Colon Carcinoma Metastatic in the Lung (tissue), 2 donors: Measurements from ENCODE around the genes MRPS36, OCLN and SERF1B.

- PRO-cap, 2 experiments: no peak in any of the 2 experiments
These were observed 190.2 kb downstream of the CD180 start for GRCh38 chr5:67006203-67006944.

DNA sequence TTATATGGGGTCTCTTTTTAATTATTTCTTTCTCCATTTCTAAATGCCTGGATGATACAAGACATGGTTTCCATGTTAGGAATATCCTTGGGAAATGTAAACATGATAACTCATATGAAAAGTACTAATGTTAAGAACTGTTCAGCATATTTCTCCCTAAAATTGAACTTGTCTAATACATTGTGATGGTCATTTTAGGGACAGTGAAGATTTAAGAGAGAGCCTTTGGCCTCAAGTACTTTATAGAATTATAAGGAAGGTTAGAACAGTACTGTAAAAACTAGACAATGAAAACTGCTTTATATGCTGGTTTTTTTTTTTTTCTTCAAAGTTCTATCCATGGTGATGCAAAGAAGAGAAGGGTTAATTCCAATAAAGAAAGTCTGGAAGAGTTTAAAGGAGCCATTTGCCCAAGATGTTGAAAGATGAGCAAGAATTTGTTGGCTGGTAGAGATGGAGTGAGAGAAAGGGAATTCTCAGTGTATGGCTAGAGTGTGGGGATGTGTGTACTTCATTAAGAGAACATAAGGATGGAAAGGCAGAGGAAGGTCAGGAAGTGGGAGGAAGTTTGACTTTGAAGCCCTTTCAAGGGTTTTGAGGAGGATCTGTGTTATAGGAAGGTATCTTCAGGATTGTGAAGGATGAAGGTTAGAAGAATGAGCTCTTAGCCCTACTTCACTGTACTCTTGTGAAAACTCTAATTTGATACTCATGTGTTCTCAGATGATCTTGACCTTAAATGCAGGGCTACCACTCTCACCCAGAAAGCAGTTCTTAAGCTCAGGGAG, 141.7 kb downstream of the CD180 start:
- PRO-cap, 2 experiments: no peak in any of the 2 experiments

- PRO-cap, 2 experiments: peak in 1 of 2 experiments; most common minus-strand start chr5:67235001 (in 1)
These were observed 38.2 kb upstream of the CD180 start for GRCh38 chr5:67234585-67235394.

GRCh38 chr5:67257662-67257948, 61.0 kb upstream of the CD180 start:
- PRO-cap, 2 experiments: no peak in any of the 2 experiments

GRCh38 chr5:67548562-67549142, 352.1 kb upstream of the CD180 start:
- PRO-cap, 2 experiments: no peak in any of the 2 experiments

GRCh38 chr5:68135057-68135358, 80.5 kb upstream of the PIK3R1 start:
- PRO-cap, 2 experiments: no peak in any of the 2 experiments

- PRO-cap, 2 experiments: no peak in any of the 2 experiments
These were observed 50.4 kb downstream of the PIK3R1 start for GRCh38 chr5:68265808-68266445.

DNA sequence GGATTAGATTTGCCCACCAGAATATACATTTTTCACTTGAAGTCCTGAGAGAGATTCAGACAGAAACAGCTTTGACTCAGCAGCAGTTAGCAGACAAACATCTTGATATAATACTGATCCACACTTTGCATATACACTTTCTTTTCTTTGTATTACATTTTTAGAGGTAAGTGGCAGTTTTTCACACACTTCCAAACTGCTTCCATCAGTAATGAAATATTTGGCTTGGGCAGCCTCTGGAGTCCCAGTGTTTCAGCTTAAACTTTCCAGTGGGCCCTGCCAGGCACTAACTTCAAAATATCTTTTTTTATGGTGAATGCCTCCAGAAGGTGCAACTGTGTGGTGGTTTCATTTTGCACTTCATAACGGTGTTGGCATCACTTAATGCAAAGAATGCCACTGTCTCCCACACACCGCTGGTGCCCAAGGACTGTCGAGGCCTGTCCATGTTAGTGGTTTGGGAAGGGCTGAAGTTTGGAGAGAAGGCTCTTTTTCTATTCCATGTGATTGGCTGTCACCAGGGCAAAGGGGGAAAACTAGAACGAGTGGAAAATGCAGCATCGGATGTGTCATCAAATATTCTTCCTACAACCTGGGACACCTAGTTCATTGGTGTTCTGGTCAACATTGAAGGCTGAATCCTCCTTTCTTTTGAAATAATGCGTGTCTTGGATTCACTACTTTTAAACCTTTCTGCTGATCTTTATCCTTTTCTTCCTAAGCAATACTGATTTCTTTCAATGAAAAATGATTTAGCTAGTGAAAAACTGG, 53.1 kb downstream of the PIK3R1 start:
- PRO-cap, 2 experiments: no peak in any of the 2 experiments

DNA sequence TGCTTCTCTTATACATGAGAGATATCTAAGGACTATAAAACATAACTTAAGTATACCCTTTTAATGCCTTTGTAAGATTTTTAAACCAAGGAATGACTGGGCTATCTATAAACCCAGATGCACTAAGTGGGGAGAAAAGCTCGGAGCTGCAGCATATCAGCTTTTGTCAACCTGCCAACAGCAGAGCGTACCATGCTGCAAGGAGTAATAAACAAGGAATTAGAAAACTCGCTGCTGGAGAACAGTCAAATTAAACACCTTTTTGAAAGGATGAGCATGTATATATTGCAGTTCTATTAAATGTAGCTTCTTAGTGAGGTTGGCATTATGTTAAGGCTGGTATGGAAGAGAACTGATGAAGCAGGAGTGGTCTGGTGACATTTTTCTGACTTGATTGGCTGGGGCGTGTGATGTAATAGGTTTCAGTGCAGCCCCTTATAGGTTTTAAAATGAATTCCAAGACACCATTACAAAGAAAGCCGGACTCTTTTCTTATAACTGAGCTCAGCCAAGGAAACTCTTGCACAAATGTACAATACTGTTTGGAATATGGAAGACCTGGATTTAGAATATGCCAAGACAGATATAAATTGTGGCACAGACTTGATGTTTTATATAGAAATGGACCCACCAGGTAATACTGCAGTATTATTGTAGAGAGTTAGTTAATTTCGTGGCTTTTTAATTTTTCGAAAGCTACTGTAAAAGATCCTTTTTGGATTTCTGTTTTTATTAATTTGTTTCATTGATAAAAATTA, 74.8 kb downstream of the PIK3R1 start:
- PRO-cap, 2 experiments: no peak in any of the 2 experiments

DNA sequence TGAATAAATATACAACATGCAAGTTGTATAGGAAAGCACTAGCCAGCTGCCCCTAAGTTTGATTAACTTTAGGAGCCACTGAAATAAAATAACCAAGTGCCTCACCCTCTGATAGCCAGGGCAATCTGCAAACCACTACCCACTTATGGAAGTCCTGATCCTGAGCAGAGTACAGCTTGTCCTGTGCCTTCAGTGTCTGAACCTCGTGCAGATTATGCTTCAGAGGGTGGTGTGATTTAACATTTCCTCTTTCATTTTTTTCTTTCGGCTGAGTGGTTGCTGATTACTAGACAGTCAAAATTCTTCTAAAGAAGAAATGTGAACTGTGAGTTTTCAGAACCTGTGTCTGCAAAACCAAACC, 327.6 kb downstream of the PIK3R1 start:
- PRO-cap, 2 experiments: no peak in any of the 2 experiments

DNA sequence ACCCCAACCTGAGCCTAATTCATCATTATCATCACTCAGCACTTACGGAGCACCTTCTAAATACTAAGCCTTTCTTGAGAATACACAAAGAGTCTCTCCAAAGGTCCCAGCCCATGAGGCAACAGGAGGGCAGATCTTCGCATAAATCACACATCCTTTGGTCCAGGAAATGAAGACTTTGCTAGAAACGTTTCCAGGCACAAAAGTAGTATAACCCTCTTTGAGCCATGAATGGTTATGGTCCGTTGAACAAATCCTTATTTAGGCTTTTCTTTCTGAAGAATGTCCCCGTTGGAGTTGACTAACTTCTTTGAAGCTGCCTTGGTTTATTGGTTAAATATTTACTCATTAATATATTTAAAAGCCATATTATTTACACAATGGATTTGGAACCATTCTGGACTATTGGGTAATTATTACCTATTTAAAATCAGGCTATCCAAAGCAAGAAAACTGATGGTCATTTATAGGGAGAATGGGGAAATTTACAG, 347.7 kb upstream of the SLC30A5 start:
- PRO-cap, 2 experiments: no peak in any of the 2 experiments

- PRO-cap, 2 experiments: no peak in any of the 2 experiments
These were observed 347.0 kb upstream of the SLC30A5 start for GRCh38 chr5:68746601-68747438.

GRCh38 chr5:69167592-69168128, 710 bp downstream of the CCNB1 start:
- PRO-cap, 2 experiments: no peak in any of the 2 experiments

GRCh38 chr5:69217331-69218692, at the start of gene MRPS36:
Gene MRPS36 (plus strand): TSS chr5:69217760.
- PRO-cap, 2 experiments: peak in 2 of 2 experiments; most common plus-strand start chr5:69218318 (in 2); most common minus-strand start chr5:69218161 (in 2)

DNA sequence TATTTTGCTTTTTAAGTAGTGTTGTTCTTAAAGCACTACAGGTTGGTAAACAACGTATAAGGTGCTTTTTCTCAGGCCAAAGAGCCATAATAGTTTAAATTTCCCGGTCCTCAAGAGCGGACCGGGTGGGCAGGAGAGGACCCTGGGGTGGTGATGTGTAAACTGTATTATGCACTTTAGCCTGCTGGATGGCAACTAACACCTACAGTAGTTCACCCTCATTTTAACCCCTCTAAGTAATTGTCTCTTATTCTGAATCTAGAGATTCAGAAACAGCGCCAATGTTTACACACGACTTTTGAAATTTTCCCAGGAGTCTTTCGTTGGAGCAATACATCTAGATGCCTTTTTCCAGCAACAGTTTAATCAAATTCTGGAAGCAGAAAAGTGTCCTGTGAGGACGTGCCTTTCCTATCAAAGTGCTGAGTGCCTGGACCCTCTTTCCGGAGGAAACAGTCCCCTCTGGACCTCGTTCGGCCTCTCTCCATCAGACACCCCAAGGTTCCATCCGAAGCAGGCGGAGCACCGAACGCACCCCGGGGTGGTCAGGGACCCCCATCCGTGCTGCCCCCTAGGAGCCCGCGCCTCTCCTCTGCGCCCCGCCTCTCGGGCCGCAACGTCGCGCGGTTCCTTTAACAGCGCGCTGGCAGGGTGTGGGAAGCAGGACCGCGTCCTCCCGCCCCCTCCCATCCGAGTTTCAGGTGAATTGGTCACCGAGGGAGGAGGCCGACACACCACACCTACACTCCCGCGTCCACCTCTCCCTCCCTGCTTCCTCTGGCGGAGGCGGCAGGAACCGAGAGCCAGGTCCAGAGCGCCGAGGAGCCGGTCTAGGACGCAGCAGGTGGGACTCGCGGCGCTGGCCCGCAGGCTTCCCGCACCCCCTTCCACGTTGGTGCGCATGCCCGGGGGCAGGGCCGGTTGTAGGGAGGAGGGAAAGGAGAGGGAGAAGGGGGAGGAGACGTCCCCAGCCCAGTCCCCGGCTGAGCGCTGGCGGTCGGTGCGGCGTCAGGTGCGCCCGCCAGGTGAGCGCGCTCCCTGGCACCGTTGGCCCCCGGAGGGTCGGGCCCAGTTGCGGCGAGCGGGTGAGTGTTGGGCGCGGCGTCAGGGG, at the start of gene OCLN:
OCLN (plus strand) TSS at position 975 of the 1,111 bp plus-strand sequence.
- PRO-cap, 2 experiments: peak in 2 of 2 experiments; most common plus-strand start position 646 of the sequence (in 1); most common minus-strand start position 608 of the sequence (in 1)

- PRO-cap, 2 experiments: no peak in any of the 2 experiments
These were observed at the start of gene SERF1B for GRCh38 chr5:70024887-70025492. Gene SERF1B (plus strand): TSS chr5:70025251.

DNA sequence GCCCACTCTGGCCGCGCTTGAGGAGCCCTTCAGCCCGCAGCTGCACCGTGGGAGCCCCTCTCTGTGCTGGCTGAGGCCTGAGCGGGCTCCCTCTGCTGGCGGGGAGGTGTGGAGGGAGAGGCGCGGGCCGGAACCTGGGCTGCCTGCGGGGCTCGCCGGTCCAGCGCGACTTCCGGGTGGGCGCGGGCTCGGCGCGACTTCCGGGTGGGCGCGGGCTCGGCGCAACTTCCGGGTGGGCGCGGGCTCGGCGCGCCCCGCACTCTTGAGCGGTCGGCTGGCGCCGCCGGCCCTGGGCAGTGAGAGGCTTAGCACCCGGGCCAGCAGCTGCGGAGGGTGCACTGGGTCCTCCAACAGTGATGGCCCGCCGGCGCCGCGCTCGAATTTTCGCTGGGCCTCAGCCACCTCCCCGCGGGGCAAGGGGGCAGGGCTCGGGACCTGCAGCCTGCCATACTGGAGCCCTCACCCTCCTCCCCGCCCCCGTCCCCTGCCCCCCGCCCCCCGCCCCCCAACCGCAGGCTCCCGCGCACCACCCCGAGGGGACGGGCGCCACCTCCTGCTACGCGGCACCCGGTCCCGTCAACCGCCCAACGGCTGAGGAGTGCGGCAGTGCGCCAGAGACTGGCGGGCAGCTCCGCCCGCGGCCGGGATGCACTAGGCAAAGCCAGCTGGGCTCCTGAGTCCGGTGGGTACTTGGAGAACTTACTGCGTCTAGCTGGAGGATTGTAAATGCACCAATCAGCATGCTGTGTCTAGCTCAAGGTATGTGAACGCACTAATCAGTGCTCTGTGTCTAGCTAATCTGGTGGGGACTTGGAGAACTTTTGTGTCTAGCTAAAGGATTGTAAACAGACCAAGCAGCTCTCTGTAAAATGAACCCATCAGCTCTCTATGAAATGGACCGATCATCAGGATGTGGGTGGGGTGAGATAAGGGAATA, 351.7 kb downstream of the SMN2 start:
- PRO-cap, 2 experiments: peak in 2 of 2 experiments; most common plus-strand start position 224 of the sequence (in 1); most common minus-strand start position 452 of the sequence (in 1)

- PRO-cap, 2 experiments: no peak in any of the 2 experiments
These were observed 10.3 kb downstream of the BDP1 start for GRCh38 chr5:71465656-71466302.

GRCh38 chr5:71719435-71719808, 347 bp downstream of the CARTPT start:
- PRO-cap, 2 experiments: no peak in any of the 2 experiments

- PRO-cap, 2 experiments: no peak in any of the 2 experiments
These were observed 131.7 kb downstream of the CARTPT start for GRCh38 chr5:71850718-71851328.